ENCODE data around the gene ZNF660.

DNA sequence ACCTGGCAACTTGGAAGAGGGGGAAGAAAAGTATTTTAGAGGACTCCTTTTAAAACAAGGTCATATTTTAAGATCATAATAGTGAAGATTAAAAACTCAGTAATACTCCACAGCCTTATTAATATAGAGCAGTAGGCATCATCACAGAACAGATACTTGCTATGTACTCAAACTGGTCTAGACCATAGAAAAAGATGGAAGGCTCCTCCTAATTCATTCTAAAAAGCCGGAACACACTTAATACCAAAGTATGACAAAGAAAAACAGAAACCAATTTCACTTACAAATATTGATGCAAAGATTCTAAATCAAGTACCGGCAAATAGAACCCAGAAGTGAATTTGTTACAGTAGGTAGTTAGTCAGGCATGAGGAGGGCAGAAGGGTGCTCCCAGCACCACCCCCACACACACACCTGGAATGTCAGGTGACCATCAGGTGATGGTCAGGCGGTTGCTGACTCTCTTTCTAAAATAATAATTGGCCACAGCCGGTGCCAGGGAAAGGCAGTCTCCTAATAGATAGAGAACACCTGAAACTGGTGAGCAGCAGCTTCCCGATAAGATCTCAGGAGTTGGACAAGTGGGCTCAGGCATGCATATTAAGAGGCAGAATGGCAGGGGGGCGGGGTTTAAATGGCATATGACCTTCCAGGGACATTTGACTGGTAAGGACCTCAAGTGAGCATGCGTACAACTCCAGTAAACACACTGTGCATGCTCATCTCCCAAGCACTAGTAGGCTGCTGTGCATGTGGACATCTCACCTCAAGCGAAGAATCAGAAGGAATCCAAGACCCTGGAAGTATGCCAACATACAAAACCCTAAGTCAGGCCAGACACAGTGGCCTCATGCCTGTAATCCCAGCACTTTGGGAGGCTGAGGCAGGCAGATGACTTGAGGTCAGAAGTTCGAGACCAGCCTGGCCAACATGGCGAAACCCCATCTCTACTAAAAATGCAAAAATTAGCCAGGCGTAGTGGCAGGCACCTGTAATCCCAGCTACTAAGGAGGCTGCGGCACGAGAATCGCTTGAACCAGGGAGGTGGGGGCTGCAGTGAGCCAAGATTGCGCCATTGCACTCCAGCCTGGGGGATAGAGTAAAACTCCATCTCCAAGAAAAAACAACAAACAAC lies 131.0 kb downstream of the ANO10 start:
- PRO-cap: no peak

- PRO-cap: no peak
These were observed 56.1 kb downstream of the ANO10 start for GRCh38 chr3:43565685-43566174.

DNA sequence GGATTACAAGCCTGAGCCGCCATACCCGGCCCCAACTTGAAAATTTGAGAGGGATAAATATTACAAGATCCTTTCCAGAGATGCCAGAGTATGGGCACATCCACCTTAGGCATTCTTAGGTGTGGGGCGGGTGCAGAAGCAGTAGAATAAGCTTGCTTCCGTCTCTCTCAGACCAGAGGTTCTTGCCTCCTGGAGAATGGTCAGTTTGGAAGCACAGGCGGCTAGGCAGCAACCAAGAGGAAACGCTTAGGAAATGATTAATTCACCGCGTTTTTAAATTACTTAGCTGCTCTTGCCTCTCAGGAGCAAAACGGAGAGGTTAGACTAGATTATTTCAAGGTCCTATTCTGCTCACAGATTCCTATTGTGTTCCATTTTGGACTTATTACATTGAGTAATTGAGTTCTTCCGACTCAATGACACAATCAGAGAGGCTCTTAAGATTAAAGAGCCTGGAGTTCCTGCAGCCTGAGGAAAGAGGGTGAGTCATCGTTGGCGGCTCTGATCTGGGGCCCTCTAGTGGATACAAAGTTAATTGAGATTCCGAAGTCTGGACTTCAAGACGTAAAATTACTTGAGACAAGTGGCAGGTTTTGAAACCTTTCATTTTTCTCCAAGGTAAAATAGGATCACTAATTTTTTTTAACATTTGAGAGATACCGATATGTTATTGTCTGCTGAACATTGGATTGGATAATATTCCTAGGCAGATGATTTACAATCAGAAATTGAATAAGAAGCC lies 5.9 kb upstream of the TOPAZ1 start:
- PRO-cap: unidirectional peak, plus-strand start at position 175 of the sequence

DNA sequence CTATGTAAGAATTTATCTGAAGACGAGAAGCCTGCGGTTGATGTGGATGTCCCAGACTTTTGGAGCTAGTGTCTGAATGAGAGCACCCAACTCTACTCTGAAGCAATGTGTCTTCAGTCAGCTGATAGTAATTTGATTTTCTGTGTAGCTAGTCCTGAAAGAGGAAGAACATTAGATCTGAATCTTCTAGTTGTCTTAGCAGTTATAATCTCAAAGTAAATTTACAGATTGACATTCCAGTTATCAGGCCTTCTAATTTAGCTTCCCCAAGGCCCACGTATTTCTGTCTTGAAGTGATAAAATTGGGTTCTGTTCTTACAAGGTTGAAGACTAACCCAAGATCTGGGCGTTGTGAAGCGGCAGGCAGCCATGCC lies 1.5 kb downstream of the TCAIM start:
- PRO-cap: no peak

- PRO-cap: no peak
These were observed 8.2 kb downstream of the TCAIM start for GRCh38 chr3:44346479-44347438.

DNA sequence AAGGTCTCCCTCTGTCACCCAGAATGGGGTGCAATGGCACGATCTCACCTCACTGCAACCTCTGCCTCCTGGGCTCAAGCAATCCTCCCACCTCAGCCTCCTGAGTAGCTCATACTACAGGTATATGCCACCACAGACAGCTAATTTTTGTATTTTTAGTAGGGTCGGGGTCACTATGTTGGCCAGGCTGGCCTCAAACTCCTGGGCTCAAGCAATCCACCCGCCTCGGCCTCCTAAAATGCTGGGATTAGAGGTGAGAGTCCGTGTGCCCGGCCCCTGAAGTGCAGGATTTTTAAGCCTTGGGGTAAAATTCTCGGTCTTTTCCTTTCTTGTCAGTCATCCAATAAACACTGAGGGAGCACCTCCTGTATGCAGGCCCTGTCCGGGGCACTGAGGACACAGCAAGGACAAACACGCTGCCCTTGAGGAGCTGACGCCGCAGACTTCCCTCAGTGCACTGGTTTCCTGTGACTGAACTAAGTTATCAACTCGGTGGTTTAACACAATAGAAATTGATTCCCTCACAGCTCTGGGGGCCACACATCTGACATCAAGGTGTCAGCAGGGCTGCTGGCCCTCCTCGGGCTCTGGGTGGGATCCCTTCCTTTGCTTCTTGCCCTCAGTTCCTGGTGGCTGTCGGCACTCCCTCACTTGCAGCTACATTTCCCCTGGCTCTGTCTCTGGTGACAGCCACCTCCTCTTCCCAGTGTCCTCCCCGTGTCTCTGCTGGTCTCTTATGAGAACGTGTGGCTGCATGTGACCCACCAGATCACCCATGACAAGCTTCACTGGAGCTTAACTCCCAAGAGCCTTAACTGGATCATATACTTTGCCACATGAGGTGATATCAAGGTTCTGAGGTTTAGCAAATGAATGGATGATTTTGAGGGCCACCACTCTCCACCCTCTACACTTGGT lies 65.1 kb downstream of the ZNF445 start:
- PRO-cap: no peak

GRCh38 chr3:44446759-44447036 lies 30.8 kb downstream of the ZNF445 start:
- PRO-cap: no peak

DNA sequence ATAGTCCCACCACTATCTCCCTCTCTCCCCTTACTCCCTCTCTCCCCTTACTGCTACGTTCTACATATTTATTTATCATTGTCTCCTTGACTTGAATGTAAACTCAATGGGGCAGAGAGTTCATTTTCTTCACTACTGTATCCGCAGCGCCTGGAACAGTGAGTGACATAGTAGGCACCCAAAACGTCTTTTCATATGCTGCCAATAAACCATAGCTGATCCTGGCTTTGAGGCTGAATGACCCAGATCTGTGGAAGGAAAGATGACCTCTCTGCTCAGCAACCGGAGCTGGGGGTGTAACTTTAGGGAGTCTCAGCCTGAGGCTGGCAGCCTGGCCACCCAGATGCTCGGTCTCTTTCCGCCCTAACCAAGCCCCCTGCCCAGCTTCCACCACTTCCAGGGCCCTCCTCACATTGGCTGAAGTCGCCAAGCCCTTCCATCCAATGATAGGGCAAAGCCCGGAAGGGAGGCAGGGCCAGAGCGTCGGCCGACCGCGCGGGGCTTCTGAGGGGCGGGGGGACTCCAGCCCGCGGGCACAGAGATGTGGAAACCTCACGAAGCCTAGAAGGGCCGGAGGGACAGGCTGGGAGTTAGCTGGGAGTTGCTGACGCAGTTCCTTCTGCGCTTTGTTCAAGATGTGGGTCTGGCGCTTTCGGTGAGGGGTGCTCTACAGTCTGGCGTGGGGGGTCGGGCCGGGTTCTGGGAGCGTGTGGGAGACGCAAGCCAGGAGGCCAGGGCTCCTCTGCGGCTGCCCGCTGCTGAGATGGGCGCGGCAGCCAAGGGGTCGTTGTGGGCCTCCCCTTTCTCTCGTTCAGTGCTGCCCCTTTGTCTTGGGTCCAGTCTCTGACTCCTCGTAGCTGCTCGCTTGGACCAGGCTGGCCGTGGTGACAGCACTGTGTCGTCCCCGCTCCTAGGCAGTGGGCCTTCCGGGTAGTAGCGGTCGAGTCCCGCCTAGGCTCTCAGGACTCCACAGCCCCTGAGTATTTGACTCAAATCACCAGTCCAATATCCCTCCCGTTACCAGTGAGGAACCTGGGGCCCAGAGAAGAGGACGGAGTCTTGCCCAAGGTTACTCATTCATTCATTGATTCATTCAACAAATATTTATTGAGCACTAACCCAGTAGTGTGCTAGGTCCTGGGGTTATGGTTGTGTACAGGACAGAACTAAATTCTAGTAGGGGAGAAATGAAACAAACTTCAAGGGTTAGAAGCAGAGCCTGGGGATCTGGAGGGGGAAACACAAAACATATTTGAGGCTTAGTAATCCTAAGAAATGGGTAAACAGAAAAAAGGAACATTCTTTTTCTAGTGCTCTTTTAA lies at the start of gene ZNF660:
Gene ZNF660, plus strand, starts transcription at position 612 of the 1,322 bp plus-strand sequence.
- PRO-cap: bidirectional peak, plus-strand start at position 536 of the sequence, minus-strand start at position 352 of the sequence; bidirectional peak, plus-strand start at position 846 of the sequence, minus-strand start at position 845 of the sequence

DNA sequence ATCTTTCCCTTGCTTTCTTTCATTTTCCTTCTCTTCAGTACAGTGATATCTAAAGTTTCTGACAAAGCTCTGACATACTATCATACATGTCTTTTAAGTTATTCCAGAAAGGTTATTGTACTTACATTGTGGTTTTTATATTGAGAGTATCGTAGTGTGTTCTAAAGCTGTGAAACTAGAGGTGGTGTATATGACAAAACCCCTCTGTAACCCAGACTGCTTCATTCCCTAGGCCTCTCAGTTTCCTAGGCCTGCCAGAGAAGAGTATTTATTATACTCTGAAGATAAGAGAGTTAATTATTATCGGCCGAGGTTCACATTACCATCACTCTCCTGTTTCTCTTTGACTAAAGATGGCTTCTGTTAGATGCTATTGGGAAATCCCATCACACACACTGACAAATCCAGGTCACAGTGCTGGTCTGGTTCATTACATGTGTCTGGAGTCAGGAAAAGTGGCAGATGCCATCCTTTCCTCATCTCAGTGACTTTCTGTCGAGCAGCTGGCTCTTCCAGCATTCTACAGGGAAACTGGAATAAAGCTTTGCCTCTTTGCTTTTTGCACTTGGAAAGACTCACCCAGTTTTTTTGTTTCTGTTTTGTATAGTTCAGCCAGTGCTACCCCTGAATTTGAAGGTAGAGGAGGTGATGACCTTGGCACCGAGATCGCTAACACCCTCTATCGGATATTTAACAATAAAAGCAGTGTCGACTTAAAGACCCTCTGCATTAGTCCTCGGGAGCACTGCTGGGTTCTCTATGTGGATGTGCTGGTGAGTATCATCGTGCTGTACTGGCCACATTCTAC lies 20.6 kb downstream of the EXOSC7 start:
- PRO-cap: no peak

DNA sequence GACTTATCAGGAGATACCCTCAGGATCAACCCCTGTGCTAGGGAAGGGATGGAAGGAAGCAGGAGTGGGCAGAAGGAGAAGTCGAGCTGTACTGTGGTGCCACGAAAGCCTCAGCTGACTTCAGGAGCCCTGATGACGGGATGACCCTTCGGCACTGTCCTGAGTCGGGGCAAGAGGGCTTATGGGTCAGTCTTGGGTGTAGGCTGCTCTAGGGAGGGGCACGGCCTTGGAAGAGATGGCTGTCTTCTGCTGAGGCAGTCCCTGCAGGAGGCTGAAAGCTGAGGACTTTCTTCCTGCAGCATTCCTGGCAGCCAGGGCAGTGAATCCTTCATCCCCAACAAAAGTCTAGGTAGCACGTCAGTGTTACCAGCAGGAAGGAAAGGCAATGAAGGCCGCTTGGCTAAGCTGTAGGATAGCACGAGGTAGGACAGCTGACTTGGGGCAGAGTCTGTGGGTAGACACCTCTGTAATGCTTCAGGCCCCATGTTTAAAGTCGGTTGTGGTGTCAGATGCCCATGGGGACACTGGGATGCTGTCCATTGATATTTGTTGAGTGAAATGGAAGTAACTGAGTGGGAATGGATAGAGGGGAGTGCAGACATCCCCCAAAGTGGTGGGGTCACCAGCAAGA lies 7.9 kb downstream of the CLEC3B start:
- PRO-cap: no peak

DNA sequence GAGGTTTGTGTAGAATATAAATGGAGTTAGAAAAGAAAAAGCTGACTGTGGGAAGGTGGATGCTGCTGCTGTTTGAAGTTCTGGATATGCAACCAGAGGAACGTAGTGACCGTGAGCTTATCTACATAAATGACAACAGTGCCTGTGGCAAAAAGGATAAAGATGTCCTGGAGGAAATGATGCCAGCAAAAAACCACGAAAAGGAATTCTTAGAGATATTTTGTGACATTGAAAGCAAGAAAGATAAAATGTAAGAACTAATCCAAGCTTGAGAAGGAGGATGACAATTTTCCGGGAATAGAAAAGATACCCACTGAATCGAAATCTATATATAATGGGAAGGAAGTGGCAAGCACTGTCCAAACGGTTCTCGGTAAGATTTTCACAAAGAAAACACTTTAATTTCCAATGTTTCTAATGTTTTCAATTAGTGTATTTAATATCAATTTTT lies 19.3 kb downstream of the CLEC3B start:
- PRO-cap: no peak

DNA sequence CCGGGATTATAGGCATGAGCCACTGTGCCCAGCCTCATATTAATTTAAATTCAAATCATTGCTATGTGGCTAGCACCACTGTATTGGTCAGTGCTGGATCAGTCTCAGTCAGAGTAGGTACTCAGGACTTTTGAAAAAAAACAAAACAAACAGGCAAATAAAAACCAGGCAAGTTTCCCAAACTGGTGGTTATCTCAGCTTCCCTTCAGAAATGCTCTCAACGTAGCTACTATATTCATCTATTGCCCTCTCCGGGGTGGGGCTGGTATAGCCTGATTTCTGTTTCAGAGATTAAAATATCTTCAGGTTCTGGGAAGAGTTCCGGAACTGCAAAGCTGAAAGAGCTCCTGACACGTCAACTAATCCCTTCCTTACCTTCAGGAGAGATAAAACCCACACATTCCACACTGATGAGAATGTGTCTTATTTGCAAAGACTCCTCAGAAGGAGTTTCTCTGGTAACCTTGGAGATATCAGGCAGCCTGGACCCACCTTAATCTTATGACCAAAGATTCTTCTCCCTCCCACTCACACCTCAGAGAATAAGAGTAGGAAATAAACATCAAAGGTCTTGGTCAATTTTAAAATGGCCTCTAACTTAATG lies 54.0 kb downstream of the CDCP1 start:
- PRO-cap: no peak

- PRO-cap: no peak
These were observed 50.9 kb downstream of the CDCP1 start for GRCh38 chr3:45095265-45095626.

- PRO-cap: no peak
These were observed 25.9 kb downstream of the CDCP1 start for GRCh38 chr3:45120118-45120882.

DNA sequence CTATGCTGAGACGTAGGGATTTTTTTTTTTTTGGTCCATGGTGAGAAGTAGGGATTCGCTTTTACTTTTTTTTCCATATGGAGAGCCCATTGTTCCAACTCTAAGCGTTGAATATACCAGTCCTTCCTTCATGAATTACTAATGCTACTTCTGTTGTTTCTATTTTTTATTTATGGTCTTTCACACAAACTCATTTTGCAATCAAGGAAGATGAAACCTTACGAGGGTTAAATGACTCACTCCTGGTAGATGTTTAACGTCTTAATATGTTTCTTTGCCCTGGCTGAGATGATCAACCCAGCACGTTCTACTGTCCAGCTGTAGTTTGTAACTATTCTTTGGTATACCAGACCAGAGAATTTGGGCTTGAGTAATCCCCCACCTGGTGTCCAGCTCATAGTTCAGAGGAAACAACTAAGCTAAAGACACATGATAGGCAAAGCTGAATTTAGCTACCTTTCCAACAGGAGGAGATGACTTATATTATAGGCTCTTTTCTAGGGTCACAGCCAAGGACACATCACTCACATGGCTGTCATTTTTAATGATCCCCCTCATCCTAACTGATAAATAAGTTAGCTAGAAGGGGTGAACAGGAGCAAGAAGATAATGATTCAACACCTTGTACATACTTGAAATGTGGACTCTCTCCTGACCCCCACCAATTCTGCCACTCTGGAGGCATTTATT lies 23.0 kb downstream of the CDCP1 start:
- PRO-cap: no peak

GRCh38 chr3:45199879-45200530 lies 26.1 kb downstream of the TMEM158 start:
- PRO-cap: bidirectional peak, plus-strand start at chr3:45200206, minus-strand start at chr3:45200120

- PRO-cap: no peak
These were observed 76.1 kb downstream of the LARS2 start for GRCh38 chr3:45464408-45464889.

DNA sequence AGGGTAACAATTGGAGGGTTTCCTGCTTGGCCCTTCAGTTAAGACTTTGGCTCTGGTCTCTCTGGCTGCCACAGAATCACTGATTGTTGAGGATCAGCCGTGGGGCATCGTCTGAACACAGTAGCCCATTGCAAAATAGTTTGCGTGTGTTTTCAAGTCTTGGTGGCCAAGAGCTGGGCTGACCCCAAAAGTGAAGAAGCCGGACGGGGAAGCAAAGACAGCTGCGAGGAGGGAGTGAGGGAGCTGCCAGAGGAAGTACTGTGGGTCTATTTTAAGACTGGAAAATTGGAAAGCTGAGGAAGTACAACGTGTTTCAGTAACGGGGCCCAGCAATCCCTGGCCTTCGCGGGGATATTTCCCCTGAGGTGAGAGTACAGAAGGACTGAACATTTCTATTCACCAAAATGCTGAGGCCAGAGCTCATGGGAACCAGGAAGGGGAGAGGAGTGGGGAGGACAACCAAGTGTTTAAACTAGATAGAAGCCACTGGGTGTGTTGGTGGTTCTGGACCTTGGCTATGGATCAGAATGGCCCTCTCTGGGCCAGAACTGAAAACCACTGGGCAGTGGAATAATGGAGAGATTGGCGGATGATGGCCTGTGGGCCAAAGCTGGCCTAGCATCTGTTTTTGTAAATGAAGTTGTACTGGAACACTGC lies 34.2 kb upstream of the LIMD1 start:
- PRO-cap: no peak

DNA sequence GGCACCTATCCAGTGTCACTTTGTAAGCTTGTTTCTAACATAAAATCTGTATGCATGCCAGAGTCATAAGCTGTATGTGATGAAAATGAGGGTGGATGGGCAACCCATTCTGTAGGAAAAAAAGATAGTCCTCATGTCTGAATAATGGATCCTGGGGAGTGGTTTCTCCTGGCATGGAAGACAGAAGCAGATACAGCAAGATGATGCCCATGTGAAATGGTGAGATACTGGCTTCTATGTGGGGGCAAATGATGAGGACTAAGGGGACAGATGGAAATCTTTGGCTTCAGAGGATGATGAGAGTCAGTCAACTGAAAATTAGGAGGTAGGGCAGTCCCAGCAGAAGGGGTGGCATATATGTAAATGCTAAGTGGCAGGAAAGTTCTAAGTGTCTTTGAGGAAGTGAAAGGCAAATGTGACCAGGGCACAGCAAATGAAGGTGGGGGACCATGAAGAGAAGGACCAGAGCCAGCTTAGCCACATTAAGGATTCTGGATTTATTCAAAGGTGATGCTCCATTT lies 29.3 kb upstream of the LIMD1 start:
- PRO-cap: no peak

DNA sequence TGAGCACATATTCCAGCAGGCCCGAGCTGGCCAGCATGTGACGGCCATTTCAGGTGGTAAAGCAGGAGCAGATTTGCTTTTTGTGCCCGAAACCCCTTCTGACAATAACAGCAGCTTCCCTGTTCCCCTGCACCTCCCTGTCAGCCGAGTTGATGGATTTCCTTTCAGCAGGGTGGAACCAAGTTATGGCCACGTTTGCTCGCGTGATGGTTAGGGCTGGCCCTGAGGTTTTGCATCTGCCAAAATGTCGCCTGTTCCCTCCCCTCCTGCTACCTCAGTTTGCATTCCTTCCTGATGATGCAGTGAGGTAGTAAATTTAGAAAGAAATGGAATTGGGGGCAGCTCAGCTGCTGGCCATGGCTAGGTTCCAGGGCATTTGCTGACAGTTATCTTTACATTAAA lies 13.2 kb downstream of the LIMD1 start:
- PRO-cap: no peak